Calu3 (cell line): Measurements from ENCODE around the gene ZNF827.

- PRO-cap = no peak
These were observed 61.1 kb upstream of the SMAD1 start for GRCh38 chr4:145420510-145421001.

- PRO-cap = no peak
These were observed 32.8 kb downstream of the SMAD1 start for GRCh38 chr4:145514442-145514905.

DNA sequence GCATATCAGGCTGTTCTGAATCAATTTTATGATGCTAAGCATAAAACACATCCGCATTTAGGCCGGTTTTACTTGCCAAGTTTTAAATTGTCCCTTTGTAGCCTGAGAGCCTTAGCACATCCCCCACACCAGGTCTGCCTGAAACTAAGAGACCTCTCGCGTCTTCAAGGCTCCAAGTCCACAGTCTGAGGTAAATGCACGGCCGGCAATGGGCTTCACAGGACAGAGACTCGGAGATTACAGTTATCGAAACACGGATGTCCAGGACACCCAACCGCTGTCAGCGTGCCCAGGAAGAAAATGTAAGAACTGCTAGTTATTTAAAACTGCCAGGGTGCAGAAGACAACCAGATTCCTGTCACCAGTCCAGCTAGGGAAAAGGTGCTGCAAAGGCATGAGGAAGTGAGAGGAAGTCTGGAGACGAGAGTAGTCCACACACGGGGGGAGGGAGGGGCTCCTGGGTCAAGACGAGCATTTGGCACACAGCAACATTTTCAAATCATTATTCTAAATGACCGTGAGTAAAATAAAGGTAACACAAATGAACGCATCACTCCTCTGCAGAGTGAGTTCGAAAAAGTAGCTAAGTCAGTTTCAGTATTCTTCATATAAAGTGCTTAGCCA, 28.8 kb downstream of the ZNF827 start:
- PRO-cap = bidirectional peak, plus-strand start at position 401 of the sequence, minus-strand start at position 301 of the sequence

- PRO-cap = bidirectional peak, plus-strand start at chr4:145938962, minus-strand start at chr4:145938823
These were observed at the start of gene ZNF827 for GRCh38 chr4:145938087-145939231. ZNF827 (minus strand) TSS chr4:145938823.

GRCh38 chr4:146349765-146350297, 135.5 kb downstream of the REELD1 start:
- PRO-cap = no peak

DNA sequence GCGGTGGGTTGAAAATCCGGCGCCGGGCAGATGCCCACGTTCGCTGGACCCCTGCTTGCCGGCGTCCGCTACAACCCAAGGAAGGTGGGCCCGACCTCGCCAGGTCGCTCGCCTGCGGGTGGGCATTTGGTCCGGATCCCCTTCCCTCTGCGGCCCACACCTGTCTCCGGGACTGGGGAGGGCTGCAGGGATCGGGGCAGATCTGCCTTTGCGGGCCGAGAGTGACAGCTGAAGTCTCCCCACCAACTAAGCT, 714 bp upstream of the SLC10A7 start:
- PRO-cap = no peak

GRCh38 chr4:147683064-147683560, 851 bp downstream of the PRMT9 start:
- PRO-cap = no peak

DNA sequence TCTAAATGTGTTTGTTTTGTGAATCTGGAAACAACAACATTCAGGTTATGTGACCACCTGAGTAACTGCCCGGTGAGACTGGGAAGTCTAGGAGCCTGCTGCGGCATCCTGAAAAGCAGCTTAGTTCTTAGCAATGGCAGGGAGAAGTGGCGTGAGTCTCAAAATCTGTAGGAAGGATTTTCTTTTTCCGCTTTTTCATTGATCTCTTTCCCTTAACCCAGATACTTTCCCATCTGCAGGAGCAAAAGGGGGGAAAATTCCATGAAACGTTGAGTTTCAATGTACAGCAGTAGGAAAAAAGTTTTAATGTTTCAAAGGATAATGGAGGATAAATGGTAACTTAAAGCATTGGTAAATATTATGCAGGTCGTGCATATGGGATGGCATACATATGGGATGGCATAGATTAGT, 54.4 kb downstream of the ARHGAP10 start:
- PRO-cap = no peak

- PRO-cap = no peak
These were observed 97.7 kb downstream of the ARHGAP10 start for GRCh38 chr4:147829389-147830115.

DNA sequence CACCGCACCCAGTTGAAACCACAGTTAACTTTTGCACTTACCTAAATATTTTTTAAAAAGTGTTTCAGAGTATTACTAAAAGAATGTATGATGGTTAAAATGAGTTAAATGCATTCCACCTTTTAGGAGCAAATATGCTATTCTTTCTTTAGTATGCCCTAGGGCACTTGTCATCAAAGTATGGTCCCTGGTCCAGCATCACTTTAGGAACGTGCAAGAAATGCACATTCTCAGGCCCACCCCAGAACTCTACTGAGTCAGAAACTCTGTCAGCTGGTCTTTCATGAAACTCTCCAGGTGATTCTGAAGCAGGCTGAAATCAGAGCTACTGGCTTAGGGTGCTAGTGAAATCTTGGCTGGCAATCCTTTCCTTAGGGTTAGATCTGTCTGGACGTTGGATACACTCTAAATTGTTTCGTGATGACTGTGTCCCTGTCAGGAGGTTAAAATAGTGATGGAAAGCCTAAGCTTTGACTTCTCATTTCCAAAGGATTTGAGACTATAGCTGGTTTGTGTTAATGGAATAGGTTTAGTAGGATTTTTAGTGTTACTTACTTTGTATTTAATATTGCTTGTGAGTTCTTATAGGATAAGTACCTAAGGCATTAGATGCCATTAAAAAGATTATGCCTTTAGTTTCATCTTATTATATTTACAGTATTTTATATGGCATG, 99.1 kb downstream of the ARHGAP10 start:
- PRO-cap = no peak

GRCh38 chr4:147842491-147843078, 110.7 kb downstream of the ARHGAP10 start:
- PRO-cap = no peak

- PRO-cap = no peak
These were observed 125.7 kb downstream of the ARHGAP10 start for GRCh38 chr4:147857385-147858166.

DNA sequence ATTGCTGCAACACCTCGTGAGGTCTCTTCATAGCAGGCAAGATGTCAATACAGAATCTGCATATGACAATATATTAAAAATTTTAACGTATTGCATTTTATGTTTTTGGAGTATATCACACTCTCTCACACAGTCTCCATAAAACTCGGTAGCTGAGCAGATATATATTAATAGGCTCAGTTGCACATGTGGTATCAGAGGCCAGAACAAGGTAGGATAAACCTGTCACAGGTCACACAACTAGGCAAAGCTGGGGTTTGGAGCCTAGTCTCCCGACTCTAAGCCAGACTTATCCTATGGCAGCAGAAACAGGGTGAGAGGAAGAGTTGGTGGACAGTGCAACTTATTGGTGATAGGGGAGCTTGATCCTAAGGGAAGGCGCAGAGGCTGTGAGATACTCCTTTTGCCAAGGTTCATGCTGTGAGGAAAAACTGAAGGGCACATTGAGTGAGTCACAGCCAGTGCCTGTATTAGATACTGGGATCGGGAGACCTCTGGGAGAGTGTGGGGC, 195.6 kb downstream of the ARHGAP10 start:
- PRO-cap = no peak

DNA sequence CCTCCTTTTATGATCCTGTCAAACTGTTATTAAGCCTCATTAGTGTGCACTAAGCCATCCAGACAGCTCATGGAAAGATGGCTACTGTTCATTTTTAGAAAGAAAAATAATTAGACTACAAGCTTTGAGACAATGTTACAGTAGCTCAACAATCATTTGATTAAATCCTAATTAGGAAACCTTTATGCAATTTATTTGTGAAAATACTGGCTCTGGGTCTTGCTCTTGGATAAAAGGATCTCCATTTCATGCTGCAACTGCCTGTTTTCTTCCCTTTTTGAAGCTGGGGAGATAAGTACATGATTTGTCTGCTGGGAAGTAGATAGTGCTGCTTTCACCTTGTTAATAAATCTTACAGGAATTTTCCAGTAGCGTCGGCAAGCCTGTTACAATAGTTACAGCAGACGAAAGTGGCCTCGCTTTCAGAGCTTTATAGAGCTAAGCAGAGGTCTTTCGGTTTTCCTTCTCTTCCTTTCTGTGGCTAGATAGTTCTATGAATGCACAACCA, 237.5 kb downstream of the ARHGAP10 start:
- PRO-cap = no peak

DNA sequence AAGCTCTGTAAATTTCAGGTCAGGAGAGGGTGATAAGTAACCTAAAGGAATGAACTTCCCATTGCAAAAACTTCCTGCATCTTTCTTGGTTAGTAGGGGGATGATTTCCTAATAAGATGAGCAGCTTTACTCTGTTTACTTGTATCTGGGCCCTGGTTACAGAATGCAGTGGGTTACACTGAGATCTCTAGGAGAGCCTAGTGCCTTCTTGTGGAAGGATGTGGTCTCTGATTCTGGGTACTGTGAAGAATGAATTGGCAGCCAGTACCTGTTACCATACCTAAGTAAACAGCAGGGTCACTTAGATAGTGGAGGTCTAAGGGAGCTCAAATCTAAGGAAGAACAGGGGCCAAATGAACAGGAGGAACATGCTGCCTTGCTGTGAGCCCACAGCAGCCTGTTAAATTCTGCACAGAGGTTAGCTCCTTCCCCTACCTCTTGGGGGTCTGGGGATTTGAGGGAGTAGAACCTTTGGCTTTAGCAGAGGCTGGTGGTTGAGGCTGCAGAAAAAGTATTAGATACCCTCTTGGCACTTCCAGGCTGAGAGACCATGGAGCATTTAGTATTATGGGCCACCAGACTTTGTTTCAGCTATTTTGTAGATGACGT, 320.7 kb downstream of the ARHGAP10 start:
- PRO-cap = no peak

DNA sequence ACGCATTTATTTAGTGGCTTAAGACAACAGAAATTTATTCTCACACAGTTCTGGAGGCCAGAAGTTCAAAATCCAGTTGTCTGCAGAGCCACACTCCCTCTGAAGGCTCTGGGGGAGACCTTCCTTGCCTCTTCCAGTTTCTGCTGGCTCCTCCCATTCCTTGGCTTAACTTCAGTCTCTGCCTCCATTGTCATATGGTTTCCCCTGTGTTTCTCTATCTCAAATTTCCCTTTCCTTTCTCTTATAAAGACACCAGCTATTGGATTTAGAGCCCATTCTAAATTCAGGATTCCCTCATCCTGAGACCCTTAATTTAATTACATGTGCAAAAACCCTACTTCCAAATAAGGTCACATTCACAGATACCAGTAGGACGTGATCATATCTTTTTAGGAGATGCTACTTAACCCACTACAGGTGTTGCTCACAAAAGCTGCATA, 44.3 kb downstream of the NR3C2 start:
- PRO-cap = no peak

GRCh38 chr4:148439301-148439589, 3.0 kb downstream of the NR3C2 start:
- PRO-cap = no peak

- PRO-cap = bidirectional peak, plus-strand start at chr4:148444111, minus-strand start at chr4:148444096
These were observed 1.5 kb upstream of the NR3C2 start for GRCh38 chr4:148443616-148444280.

DNA sequence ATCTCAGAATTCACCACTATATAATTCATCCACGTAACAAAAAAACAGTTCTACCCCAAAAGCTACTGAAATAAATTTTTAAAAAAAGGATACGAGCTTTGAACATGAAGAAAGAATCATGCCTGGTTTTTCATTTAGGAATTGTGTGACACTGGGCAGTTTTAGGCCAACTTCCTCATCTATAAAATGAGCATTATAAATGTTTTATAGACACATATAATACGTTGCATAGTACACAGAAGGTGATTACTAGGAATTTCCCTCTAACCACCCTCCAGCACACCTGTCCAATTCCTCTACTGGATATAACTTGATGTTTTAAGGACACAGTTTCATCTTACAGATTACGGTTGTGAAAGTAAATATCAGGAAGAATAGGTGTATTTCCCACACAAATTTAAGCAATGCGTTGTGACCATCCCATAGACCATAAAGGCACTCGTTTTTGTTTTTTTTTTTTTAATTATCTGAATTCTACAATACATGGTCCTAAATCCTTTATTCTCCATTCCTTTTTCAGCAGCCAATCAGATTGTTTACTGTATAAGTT, 85.5 kb upstream of the IQCM start:
- PRO-cap = no peak

GRCh38 chr4:150039619-150040233, 38.5 kb upstream of the DCLK2 start:
- PRO-cap = no peak